GM06990 (cell line): ENCODE data around the genes C16orf89, RBFOX1, METTL22 and ATF7IP2.

- RRBS: no CpG with 5 or more reads among the region's 12 CpGs
Observed at GRCh38 chr16:4924667-4925337, 12.1 kb downstream of the PPL start.

DNA sequence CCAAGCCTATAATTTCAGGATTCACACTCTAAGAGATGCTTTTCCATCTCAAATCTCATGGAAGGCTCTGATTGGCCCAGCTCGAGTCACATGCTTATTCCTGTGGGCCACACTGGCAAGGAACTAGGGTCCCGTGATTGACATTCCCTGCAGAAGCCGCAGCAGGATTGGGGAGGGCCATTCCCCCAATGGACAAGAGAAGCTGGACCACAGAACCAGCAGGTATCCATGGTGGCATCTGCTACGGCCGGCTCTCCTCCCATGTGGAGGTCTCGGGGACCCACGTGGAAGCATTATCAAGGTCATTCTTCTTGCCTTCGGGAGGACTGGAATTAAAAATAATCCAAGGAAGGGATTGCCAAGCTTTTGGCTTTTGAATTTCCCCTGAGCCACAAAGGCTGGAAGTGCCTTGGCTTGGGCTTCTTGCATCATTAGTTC, 16.2 kb downstream of the NAGPA start:
- RRBS: no CpG with 5 or more reads among the region's 8 CpGs

DNA sequence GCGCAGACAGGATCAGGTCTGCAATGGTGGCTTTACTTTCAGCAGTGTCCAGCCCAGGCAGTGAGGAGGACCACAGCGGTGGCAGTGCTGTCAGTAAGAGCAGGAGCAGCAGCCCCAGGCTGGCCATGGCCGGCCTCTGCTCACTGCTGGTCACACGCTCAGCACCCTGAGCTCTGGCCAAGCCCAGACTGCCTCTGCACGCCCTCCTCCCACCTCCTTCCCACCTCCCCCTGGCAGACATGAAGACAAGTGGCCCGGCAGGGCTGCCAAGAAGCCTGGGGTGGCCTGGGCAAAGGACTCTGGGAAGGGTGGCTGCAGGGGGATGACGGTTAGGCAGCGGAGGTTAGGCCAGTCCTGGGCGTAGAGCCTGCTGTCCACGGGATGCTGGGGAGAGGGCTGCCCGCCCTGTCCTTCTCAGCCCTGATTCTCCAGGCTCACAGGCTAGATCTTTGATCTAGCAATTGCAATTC, at the start of gene C16orf89:
Gene C16orf89, minus strand, starts transcription at position 175 of the 470 bp plus-strand sequence.
- RRBS: no CpG with 5 or more reads among the region's 11 CpGs

GRCh38 chr16:6018867-6019476, at the start of gene RBFOX1:
TSS of gene RBFOX1 (plus strand) at chr16:6019024.
- RRBS: 83% methylated on average over 8 of the region's 58 CpGs

- RRBS: no CpG with 5 or more reads among the region's 2 CpGs
Observed at GRCh38 chr16:8551314-8551889, 38.9 kb downstream of the TMEM114 start.

GRCh38 chr16:8621211-8621833, at the start of gene METTL22:
TSS of gene METTL22 (plus strand) at chr16:8621698.
- RRBS: no CpG with 5 or more reads among the region's 44 CpGs

DNA sequence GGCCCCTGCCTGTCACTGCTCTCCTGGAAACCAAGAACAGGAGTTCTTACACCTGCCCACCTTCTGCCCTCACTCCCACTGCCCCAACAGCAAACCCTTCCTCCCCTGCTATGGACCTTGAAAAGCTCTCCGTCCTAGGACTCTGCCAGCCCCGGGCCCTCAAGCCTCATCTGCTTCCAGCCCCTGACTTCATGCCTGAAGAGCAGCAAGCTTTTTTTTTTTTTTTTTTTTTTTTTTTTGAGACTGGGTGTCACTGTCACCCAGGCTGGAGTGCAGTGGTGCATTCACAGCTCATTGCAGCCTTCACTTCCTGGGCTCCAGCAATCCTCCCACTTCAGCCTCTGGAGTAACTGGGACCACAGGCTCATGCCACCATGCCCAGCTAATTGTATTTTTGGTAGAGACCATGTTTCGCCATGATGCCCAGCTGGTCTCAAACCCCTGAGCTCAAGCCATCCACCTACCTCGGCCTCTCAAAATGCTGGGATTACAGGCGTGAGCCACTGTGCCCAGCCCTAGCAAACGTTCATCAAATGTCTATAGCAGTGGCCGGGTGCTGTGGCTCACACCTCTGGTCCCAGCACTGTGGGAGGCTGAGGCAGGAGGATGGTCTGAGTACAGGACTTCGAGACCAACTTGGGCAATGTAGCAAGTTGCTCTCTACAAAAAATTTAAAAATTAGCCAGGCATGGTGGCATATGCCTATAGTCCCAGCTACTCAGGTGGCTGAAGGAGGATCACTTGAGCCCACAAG, 16.9 kb downstream of the CARHSP1 start:
- RRBS: no CpG with 5 or more reads among the region's 8 CpGs

DNA sequence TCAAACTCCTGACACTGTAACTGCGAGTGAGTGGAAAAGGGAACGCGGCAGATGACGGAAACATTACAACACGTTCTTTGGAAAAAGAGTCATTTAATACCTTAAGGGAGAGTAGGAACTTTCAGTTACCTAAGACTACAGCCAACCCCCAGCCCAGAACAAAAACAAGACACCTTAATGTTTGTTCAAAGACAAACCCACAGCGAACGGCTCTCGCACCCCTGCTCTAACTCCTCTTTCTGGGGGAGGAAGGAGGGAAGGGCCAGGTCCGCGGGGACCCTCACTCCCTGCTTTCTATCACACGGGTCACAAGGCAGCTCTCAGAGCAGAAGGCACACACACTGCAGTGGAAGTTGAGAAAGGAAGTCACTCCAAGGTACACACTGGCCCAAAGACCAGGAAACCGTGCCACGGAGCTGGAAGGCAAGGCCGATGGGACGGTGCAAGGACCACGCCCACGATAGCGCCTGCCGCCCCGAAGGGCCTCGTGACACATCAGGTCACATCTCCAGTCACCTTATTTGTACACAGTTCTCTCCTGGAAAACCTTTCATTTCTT, 9.9 kb downstream of the LITAFD start:
- RRBS: no CpG with 5 or more reads among the region's 21 CpGs

GRCh38 chr16:8892974-8894318, 11.3 kb downstream of the LITAFD start:
- RRBS: no CpG with 5 or more reads among the region's 30 CpGs

DNA sequence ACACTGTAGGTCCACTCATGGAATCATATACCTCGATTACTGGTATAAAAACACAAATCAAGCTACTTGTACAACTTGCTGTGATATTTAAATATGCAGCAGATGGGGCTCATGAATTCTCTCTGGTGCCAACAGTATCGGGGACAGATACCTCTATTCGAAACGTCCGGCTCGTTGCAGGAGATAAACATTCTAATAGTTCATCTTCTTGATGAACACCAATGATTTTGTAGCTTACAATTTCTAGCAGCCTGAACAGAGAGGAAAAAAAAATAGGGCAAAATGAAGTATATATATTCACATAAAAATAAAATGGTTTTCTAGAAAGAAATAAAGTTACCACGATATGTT, 13.3 kb downstream of the LITAFD start:
- RRBS: no CpG with 5 or more reads among the region's 7 CpGs

GRCh38 chr16:8931953-8932203, 31.8 kb downstream of the USP7 start:
- RRBS: no CpG with 5 or more reads among the region's 3 CpGs

DNA sequence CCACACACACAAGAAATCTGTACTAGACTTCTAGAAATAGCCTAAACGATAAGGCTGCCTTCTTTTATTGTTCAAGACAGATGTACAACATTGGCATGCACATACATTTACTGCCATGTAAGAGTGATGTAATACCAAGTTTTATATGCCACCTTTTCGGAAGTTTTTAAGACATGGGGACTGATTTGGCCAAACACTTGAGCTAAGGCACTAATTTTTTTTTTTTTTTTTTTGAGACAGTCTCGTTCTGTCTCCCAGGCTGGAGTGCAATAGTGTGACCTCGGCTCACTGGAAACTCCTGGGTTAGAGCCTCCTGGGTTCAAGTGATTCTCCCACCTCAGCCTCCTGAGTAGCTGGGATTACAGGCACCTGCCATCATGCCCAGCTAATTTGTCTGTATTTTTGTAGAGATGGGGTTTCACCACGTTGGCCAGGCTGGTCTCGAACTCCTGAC, 28.7 kb downstream of the USP7 start:
- RRBS: no CpG with 5 or more reads among the region's 6 CpGs

DNA sequence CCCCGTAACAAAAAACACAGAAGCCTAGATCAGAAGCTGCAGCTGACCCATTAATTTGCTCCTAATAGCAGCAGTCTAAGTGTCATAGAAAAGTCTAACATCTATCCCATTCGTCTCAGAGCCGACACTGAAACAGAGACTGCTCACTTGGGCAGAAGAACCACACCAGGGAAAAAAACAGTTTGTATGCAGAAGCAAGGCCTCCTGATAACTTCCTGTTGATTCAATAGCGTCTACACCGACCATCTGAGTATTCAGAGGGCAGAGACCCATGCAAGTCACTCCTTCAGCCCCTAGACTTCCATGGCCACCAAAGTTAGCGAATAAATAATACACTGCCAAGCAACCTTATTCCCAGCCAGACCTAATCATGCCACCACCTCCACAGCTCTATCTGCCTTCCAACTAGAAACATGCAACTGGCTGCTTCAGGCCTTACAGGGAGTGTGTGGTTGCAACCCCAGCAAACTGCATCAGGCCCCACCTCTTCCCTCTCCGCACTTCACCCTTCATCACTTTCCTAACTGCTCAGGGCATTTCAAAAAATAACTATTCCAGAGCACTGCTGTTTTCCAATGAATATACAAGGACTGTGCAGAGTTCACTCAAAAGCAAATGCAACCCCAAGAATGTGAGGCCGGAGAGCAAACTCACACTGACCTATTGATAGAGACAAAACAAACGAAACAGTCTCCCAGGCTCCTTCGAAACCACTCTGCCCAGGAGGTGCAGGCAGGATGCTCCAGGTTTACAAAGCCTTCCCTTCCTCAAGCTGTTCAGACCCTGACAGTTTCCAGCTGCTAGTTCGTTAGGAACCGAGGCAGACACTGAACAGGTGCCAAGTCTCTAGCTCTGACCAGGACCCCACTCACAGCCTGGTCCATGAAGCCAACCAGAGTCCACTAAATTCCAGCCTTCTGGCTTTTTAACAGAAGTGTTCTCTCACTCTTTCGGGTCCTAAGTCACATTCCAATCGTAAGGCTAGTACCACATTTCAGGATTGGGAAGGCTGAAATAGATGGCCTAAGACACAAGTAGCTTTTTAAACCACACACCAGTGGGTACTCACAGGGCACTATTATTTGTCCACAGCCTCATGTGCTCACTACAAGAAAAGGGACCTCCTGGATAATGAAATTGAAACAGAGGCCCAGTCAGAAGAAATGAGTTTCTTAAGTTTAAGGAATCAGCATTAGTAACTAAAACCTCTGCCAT, 3.5 kb downstream of the USP7 start:
- RRBS: no CpG with 5 or more reads among the region's 14 CpGs

DNA sequence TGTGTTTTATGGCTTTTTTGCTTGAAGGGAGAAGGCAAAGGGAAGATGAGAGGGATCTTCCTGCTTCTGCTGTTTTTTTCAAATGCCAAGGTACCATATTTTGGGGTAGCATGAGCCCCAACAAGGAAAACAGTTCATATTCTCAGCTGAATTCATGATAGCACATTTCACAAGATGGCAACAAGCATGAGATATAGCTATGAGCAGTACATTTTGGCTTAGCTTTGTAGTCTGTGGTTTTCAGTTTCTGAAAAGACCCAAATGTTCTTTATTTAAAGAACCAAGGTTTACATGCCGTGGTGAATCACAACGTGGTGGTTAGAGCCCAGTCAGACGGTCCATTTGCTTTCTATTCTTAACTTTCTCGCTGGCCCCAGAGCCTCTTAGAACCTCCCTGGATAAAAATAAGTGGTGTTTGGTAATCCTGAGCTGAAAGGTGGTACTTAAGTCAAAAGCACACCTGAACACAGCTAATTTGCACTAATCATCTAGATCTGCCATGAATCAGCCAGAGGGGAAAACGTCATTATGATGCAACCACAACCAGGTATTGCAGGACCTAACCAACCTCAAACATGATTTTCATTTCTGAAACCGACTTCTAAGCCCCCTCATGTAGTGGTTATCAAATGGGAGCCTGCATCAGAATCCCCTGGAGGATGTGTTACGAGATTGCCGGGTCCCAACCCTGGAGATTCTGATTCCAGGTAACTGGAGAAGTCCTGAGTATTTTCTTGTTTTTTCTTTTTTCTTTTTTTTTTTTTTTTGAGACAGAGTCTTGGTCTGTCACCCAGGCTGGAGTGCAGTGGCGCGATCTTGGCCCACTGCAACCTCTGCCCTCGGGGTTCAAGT, 18.5 kb upstream of the HAPSTR1 start:
- RRBS: no CpG with 5 or more reads among the region's 11 CpGs

DNA sequence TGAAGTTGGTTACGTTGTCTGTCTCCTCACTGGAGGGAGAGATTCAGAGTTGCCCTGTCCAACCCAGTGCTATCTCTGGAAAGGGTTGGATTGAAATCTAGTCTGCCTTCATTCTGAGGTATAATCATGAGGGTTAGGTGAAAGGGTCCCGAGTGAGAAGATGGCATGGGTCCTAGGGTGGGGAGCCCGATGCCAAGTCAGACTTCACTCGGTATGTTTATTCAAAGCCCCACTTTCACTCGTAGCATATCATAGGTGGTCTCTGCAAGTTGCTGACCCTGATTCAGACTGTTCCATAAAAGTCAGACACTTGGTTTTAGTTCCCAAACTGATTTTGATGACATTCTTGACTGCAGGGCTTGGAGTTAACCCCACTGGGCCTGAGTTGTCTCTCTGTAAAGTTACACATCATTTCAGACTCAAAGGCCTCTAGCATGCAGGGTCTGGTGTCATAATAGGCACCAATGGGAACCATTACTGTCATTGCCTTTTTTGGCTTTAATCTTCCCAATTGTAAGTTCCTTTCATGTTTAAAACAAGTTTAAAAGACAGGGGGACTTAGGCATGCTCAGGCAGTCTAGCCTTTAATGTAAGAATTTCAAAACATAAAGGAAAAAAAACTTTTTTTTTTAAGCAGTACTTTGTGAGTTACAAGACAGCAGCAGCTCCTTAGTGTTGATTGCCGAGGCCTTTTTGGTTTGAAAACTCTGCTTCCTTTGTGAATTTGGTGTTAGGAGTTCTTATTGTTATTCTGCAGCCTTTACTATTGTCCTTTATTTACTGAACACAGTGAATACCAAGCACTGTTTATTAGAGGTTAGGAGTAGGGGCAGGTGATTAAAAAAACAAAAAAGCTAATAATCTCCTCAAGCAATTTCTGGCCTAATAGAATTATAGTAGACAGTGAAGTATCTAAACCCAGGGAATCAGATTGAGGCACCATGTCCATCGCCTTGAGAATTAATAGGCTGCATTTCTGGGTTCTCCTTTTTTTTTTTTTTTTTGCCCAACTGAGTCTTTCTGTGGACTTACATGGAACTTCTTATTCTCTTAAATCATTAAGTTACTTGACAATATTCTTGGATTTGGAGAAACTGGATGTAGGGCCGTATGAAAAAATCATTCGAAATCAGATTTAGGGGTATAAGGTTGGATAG, 18.1 kb downstream of the HAPSTR1 start:
- RRBS: no CpG with 5 or more reads among the region's 9 CpGs

DNA sequence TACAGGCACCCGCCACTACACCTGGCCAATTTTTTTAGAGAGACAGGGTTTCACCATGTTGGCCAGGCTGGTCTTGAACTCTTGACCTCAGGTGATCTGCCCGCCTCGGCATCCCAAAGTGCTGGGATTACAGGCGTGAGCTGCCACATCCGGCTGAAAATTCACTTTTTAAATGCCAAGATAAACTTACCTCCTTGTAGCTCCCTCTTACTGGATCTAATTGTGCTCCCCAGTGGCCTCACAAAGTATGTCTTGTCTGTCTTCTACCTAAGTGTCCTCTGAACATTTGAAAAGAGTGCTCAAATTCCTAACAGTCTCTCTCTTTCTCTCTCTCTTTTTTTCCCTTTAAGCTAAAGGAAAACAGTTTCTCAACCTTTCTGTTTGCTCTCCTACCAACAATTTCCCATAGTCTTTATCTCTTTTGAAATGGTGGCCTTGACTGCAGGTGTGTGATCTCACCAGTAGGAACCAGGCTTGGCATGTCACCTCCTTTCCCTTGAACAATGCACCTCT, 273.1 kb downstream of the HAPSTR1 start:
- RRBS: no CpG with 5 or more reads among the region's 5 CpGs

GRCh38 chr16:9369981-9370570, 278.6 kb downstream of the HAPSTR1 start:
- RRBS: no CpG with 5 or more reads among the region's 9 CpGs

DNA sequence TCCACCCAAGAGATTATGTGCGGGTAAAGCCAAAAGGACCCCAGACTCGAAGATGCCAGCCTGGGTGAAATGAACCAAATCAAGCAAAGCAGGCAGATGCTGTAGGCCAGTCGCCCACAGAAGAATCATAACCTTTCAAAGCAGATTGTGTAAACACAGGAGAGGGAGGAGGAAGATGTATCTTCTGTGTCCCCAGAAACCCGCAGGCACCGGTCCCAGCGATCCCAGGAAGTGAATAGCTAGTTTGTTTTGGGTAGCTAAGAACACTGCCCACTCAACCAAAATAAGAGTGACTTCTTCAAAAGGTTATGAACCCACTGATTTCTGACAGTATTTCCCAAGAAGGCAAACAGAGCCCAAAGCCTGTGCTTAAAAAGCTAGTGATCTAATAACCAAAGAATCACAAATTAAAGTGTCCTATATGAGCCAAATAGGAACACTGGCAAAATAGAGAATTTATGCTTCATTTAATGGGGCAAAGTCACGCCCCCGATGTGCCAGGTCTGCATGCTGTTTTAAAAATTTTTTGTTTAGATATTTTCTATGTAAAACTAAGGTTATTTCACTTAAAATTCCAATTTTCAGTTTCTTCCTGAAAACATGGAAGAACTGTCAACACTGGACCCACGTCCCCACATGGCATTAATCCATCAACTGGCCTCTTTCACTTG, 67.7 kb downstream of the GRIN2A start:
- RRBS: no CpG with 5 or more reads among the region's 9 CpGs

DNA sequence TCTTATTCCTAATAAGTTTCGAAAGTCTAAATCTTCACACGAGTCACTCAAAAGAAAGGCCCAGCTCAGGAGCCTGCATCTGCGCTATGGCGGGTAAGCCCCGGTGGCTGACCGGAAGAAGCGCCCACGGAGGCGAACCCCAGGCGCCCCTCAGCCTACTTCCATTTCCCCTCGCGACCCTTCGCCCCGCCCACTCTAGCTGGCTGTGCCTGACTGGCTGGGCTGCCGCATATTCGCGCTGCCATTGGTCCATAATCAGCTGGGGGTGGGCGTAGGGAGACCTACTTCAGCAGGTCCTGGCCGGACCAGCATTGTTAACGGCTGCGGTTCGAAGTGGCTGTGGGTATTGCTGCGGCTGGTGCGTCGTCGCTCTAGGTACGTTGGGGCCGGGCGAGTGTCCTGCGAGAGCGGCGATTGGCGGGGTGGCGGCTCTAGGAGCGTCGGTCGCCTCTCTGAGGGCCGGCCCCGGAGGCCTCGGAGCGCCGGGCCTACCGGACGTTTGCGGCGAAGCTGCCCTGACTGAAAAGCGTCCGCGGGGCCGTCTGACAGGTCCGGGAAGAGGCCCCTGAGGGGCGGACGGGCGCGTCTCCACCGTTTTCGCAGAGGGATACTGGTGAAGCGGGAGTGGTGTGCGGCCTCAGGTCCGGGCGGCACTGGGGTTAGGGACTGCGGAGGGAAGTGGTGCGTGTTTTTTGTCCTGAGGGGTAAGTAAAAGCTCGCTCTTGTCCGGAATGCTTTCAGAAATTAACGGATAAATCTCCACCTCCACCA, at the start of gene ATF7IP2:
Gene ATF7IP2, plus strand, starts transcription at position 314 of the 771 bp plus-strand sequence.
- RRBS: 3% methylated on average over 39 of the region's 66 CpGs

DNA sequence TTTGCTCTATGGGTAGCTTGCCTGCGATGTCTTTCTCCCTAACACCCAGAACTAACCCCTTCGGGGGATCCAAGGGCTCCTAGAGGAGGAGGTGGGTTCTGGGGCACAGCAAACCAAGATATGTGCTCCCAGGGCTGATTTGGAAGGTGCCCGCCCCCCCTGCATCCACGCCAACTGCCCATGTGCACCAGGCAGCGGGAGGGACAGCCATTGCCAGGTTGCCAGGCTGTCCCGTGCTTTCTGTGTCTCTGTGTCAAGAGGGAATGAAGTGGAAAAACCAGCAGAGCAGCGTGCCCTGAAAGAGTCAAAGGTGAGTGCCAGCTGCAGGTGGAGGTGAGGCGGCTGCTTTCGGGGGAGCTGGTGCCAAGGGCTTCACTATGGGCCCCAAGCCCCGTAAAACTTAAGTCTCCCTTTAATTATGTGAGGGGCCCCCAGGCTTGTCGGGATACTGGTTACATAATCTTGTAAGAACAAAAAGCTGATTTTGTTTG, 6.4 kb downstream of the TEKT5 start:
- RRBS: no CpG with 5 or more reads among the region's 11 CpGs